Temporal lobe (tissue), 2 donors: Measurements from ENCODE around the genes SNAP29 and CCDC116.

DNA sequence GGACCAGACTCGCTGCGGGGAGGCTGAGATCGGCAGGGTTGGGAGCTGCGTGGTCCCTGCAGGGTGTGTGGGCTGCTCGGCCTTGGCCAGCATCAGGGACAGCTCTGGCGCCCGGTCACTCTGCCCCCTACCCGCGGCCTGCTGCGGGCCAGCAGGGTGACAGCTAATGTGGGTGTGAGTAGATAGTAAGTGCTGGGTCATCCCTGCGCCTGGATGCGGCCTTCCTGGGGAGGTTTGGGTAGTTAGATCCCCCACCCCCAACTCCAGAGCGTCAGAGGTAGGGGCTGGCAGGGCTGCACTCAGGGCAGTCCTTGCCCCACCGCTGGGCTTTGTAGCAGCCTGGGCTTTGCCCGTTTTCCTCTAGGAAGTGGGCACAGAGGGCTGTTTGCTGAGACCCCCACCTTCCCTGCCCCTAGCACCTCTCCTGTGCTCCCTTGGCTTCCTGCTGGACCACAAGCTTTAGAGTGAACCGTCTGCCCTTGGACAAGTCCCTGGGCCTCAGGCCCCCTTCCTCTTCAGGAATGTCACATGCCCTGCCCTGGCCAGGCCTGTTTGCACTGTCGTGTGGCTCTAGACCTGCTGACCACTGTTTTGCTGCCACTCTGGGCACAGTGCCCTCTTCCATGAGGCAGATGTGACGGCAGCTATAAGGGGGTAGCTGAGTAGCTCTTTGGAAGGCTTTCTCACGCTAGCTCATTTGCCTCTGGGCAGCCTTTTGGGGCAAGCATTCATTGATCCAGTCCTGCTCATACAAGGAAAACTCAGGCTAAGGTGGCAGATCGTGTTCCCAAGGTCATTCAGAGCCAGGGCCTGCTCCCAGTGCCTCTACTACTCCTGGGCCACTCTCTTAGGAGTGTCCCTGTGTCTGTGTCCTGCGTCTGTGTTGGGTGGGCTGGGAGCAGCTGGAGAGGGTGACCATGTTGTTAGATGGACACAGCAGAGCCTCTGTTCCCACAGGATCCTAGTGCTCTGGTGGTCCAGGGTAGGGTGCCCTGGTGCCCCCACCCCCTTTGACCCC is 831 bp downstream of the TANGO2 start:
- RAMPAGE, long total RNA: no peak

GRCh38 chr22:20023948-20024907 is 3.3 kb downstream of the TANGO2 start:
- RAMPAGE, long total RNA: no peak

- RAMPAGE, long total RNA: no peak
Observed at GRCh38 chr22:20117862-20118486, 948 bp upstream of the TRMT2A start.

- RAMPAGE, long total RNA: no peak
Observed at GRCh38 chr22:20289124-20289824, 21.2 kb upstream of the RTN4R start.

DNA sequence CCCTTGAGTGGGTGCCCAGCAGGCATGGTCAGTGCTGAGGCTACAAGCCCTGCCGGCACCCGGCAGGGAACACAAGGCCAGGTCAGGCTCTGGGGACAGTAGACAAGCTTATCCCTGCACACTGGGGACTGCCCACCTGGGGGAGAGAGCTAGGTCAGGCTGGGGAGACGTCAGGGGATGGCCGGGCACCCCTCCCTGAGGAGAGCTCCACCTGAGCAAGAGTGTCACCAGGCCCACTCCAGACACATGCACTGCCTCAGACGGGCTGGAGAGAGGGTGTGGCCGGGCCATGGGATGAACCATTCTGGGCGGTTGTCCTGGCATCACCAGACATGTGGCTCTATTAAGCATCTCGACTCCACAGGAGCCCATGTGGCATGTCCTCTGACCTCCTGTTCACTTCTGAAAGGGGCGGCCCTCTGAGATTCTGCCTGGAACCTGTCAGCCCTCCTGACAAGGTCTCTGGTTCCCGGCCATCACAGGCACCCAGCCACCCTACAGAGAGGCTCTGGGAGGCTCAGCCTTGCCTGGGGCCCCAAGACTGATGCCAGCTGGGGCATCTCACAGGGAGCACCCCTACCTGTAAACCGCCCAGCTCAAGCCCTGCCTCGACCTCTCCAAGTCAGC is 22.8 kb upstream of the RTN4R start:
- RAMPAGE, long total RNA: no peak

DNA sequence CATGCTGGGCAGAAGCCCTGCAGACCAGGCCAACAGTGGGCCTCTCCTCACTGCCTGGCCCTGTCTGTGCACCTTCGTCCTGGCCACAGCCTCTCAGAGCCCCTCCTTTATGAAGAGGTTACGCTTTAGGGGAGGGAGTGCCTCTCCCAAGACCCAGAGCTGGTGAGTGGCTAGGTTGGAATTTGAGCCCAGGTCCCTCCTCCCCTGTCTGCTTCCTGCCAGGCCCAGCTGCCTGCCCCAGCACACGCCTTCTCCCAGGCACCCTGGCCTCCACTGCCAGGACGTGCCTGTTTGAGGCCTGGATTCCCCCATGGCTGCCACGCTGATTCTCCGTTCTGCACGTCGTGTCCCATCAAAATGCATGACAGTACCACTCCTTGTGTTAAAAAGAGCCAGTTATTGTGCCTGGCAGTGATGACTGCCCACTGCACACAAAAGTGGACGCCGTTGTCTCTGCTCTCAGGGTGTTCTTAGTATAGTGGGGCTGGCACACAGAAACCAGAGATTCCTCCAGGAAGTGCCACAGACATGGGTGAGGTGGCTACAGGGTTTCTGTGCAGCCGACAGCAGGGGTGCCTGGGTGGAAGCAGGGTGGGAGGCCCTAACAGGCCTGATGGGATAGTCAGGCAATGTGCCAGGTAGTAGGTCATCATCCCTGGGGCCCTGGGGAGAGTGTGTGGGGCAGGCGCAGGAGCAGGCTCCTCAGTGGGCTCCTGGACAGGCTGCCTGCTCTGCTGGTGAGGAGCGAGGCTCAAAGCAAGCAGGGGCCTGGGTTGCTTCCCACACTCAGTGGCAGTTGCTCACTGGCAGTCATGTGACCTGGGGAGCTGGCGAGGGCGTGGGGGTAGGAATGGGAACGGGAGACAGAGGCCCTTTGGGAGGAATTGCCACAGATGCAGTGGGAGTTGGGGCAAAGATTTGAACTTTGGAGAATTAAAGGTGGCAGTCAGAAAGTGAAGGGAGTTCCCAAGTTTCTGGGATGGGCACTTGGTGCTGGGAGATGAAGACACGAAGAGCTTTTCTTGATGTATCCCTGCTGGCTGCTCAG is 24.2 kb downstream of the MED15 start:
- RAMPAGE, long total RNA: no peak

DNA sequence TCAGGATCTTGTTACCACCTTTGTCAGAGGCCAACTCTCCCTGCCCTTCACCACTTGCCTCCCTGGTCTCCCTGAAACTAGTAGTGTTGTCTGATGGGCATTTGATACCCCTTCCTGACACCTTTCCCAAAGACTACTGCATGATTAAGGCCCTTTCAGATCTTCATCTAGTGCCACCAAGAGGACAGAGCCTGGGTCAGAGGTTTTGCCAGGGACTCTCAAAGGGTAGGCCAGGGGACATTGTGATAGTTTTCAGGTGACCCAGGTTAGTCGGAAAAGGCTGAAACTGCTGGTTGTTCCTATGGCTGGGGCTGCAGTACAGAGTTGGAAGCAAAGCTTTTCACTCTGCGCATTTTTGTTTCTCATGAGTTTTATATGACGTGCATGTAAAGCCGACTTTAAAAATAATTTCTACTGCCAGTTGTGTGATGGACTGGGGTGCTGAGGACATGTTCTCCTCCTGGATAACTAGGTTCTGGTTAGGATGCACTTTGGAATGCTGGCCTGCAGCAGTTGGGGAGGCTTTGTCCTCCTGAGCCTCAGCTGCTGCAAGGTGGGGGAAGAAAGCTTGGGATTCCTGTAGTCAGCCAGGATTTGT is 50.8 kb downstream of the MED15 start:
- RAMPAGE, long total RNA: no peak

DNA sequence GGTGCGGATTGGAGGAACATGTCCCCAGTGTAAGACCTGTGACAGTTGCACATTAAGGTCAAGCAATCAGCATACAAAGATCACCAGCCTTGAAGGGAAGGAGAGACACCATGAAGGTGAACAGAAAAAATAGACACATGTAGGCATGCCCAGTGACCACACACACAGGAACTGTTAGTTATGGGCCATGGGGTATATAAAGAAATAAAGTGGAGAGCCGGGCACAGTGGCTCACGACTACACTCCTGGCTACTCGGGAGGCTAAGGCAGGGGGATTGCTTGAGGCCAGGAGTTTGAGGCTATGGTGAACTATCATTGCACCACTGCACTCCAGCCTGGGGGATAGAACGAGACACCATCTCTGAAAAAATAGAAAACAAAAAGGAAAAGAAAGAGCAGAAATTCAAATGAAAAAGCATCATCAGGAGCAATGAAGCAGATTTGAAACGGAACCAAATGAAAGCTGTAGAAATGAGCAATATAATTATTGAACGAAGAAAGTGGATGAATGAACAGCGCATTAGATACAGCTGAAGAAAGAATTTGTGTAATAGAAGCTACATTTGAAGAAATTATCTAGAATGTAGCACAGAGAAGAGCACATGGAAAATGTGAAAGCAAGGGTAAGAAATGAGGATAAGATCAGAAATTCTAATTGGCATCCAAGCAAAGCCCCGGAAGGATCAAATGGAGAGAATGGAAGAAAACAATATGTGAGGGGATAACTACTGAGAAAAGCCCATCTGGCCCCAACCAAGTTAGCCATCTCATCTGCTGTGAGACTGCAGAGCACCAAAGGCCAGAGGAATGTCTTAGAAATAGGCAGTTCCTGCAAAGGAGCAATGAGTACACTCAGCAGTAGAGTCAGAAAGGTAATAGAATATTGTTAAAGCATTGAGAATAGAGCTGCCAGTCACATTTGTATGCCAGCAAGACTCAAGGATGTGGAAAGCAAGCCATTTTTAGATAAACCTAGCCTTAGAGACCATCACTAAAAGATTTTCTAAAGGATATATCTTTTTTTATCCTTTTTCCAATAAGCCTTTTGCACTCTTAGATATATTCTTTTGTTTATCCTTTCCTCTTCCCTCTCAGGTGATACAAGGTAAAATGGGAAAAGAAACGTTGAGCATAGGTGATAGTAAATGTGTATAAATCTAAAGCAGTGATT is 51.8 kb downstream of the MED15 start:
- RAMPAGE, long total RNA: no peak

- RAMPAGE, long total RNA: no peak
Observed at GRCh38 chr22:20656724-20657018, 117.2 kb upstream of the SERPIND1 start.

- RAMPAGE, long total RNA: no peak
Observed at GRCh38 chr22:20725715-20726178, 48.2 kb upstream of the SERPIND1 start.

DNA sequence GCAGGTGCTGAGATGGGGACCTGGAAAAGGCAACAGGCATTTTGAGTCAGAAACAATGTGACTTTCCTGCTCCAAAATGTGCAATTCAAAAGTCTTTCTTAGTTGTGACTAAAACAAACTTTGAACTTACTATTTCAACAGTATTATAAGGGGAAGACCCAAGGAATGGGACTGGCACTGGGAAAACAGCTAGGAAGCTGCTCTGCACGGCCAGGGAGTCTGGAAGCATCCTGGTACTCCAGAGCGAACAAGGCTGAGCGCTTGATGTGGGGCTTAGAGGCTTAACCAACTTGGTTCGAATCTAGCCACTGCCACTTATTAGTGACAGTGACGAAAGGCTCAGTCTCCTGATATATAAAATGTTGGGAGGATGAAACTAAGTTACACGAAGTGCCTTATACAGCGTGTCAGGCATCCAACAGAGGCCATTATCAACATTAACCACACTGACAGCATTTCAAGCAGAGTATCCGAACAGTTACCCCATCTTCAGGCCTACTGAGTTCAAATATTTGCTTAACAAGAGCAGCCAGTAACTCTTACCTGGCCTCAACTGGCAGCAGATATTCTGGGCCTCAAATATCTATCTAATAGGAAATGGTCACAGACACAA is 2.6 kb downstream of the SERPIND1 start:
- RAMPAGE, long total RNA: no peak

- RAMPAGE, long total RNA: no peak
Observed at GRCh38 chr22:20812920-20813749, 39.2 kb downstream of the SERPIND1 start.

DNA sequence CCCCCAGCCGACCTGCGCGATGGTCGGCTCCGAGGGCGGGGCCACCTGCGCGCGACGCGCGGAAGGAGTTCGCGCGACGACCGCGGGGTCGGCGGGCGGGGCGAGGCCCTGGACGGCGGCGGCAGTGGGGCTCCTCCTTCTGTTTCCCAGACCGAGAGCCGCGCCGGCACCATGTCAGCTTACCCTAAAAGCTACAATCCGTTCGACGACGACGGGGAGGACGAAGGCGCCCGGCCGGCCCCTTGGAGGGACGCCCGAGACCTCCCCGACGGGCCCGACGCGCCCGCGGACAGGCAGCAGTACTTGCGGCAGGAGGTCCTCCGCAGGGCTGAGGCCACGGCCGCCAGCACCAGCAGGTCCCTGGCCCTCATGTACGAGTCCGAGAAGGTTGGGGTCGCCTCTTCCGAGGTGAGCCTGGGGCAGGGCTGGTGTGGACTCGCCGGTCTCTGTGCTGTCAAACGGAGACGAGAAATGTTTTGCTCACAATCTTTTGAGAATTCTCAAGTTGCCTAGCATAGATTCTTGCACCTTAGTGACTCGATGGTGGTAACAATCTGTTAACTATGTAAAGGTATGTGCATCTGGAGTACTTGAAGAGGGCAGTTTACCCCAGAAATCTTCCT is at the start of gene SNAP29:
TSS of gene SNAP29 (plus strand) at position 68 of the 623 bp plus-strand sequence.
- RAMPAGE, long total RNA: start-site peak on the plus strand centred at position 117 of the sequence, 68 bp wide, 362 and 142 reads in 2 replicates

GRCh38 chr22:20933567-20934247 is 16.5 kb downstream of the CRKL start:
- RAMPAGE, long total RNA: no peak

GRCh38 chr22:20998115-20999199 is 3.5 kb downstream of the THAP7 start:
- RAMPAGE, long total RNA: no peak

DNA sequence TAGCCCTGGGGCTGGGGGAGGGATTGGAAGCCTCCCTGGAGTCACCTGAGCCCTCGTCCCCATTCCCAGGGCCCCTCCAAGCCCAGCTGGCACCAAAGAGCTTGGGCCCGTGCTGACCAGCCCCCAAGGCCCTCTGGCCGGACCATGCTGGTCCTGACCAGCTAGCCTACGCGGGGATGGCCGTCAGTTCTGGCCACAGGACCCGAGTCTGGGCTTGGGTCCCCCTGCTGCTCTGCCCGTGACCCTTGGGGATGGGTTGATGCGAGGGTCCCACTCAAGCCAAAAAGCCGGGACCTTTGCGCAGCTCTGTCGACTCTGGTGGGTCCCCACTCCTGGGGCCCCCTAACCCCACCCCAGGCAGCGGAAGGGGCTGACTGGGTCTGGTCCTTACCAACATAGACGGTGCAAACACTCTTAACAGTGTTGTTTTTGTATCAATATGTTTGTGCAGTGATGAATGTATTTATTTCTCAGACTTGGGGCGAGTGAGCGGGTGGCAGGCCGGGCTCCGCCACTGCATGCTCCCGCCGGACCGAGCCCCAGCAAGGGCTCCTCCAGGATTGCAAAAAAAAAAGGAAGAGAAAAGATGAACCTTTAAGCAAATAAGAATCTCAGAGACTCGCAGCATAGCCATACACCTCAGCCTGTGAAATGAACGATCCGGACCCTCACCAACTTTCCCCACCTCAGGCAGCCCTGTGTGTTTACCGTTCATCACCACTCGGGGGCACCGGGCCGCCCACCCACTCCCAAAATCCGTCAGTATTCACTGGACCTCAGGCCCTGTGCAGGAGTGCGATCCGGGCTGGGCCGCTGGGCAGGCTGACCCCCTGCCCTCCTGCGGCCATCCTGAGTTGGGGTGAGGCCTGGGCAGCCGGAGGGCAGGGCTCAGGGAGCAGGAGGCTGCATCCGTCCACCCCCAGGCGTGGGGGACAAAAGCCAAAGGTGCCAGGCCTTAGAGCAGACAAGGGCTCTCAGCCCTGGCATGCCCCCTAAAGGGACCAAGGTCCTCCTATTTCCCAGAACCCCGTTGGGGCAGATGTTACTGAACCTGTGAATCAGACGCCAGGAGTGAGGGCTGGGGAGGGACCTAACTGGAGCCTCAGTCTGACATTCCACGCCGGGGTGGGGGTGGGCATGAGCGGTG is 17.1 kb upstream of the TMEM191C start:
- RAMPAGE, long total RNA: no peak

DNA sequence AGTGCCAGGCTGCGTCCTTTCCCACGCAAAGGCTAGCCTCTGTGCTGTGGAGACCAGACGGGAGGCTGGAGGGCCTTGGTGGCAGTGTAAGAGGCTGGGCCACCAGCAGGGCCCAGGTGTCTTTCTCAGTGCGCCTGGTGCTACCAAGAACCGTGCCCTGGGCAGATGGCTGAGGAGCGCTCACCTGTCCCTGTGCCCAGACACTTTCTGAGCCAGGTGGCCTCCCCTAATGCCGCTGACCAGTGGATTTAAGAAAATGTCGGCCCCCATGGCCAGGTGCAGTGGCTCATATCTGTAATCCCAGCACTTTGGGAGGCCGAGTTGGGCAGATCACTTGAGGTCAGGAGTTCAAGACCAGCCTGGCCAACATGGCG is 11.4 kb upstream of the TMEM191C start:
- RAMPAGE, long total RNA: no peak

DNA sequence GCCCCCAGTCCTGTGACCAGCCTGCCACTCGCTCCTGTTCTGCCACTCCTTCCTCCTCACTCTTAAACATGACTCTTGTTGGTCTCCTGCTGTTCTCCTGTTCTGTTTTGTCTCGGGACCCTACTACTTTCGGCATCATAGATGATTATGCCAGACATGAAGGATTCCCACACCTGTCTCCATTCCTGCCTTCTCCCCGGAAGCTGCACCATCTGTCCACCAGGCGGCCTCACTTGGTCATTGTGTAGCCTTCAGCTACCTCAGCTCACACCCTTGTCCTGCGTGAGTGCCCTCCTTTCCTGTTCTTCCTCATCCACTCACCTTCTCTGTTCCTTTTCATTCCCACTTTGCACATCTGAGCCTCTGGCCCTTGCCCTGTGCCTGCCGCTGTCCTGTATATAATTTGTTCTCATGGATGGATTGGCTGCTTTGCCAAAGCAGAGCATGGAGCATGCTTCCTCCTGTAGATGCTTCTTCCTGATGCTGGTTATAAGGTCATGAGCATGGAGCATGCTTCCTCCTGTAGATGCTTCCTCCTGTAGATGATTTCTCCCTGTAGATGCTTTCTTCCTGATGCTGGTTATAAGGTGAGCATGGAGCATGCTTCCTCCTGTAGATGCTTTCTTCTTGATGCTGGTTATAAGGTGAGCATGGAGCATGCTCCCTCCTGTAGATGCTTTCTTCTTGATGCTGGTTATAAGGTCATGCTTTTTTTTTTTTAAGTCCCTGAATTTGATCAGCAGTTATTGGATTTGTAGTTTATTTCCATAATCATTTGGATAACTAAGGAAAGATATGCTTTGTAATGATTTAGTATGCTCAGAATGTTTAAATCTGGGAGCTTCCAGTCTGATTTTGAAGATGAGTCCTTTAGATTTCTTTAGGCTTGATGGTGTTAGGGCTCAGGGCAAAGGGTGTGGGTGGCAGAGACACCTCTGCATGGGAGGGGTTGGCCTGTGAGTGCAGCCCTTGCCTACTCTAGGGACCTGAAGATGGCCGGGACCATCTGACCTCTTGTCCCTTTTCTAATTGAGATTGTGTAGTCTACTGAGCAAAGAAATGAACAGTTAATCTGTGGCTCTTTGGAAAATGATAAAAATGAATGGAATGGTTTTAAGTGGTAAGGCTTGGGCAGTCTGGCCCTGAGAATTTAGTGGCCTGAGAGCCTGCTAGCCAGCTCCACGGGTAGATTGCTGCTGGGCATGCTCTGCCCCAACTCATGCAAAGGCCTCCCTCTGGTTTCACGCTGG is 26.7 kb downstream of the UBE2L3 start:
- RAMPAGE, long total RNA: no peak

DNA sequence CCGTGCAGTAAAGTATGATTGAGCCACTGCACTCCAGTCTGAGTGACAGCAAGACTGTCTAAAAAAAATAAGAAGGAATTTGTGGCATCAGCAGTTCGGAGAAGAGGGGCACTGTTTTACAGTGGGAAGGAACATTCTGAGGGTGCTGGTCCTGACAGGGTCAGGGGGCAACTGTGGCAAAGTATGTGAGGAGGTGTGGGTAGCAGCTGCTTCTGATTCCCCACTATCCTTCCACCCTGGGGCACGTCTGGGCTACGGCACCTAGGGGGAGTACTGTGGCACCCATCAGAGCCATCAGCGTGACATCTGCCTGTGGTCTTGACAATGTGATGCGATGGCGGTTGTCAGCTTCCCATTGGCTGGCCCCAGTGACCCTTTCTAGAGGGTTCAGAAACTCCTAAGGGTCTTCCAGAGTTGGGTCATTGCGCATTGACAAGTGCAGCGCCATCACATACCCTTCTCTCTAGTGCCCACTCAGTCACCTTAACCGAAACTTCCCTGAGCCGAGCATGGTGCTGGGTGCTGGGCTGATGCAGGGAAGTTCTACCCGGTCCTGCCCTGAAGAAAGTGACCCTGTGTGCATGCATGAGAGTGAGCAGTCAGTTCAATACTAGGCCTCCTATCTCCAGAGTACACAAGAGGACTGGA is 9.3 kb downstream of the YDJC start:
- RAMPAGE, long total RNA: no peak

DNA sequence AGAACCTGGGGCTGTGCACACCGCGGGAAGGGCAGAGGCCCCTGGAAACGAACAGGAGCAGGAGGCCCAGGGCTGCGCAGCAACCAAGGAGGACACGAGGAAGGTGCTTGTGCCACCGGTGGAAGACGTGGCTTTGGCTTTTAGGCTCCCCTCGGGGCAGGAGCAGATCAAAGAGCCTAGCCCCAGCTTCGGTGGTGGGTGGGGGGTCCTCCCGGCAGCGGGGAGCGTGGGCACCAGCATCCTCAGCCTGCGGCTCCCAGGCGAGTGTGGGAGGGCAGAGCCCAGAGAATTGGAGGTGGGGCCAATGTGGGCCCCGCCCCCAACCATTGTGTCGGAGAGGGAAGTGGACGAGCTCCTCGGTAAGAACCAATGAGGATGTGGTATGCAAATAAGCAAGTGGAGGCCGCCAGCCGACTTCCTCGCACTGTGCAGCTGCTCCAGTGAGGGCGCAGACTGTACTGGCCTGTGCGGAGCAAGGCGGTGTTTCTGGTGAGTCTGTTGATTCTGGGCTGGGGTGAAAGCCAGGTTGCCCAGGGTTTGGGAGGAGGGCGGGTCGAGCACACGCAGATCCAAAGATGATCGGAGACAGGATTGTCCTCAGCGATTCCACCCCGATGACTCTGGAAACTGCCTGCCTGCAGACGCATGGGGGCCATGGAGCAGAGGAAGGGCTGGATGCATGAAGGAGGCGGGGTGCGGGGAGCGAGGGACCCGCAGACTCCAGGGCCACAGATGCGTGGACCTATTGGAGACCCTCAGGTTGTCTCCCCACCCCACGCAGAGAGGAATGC is at the start of gene CCDC116:
TSS of gene CCDC116 (plus strand) at position 422 of the 791 bp plus-strand sequence.
- RAMPAGE, long total RNA: no peak